ENCODE results near the genes TTBK2, UBR1, MAP1A and MFAP1.

GRCh38 chr15:42046611-42047056 is 25.8 kb upstream of the PLA2G4E start:
- RRBS, result no CpG with 5 or more reads among the region's 2 CpGs

GRCh38 chr15:42471979-42472560 is 18.9 kb downstream of the ZNF106 start:
- RRBS, result no CpG with 5 or more reads among the region's 7 CpGs

- RRBS, result 3% methylated on average over 5 of the region's 41 CpGs
Measured at GRCh38 chr15:42581209-42581966, 6.0 kb downstream of the STARD9 start.

- RRBS, result 1% methylated on average over 25 of the region's 76 CpGs
Measured at GRCh38 chr15:42920119-42920939, at the start of gene TTBK2. Gene TTBK2, minus strand, starts transcription at chr15:42920778.

GRCh38 chr15:43105784-43106558 is at the start of gene UBR1:
Gene UBR1, minus strand, starts transcription at chr15:43106038.
- RRBS, result 1% methylated on average over 9 of the region's 36 CpGs

DNA sequence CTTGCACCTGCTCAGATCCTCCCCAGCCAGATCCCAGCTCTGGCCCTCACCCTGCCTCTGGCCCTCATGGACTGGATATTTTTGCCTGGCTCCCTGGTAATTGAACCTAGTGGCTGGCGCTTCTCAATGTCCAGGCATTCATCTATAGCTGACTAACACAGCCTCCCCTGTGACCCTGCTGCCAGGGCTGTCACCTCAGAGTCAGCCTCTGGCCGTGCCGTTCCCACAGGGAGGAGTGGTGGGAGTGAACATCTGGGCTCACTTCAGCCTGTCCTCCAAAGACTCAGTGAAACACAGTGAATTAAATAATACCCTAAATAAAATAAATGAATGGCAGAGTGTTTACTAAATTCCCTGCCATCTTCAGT is 17.3 kb upstream of the EPB42 start:
- RRBS, result no CpG with 5 or more reads among the region's 3 CpGs

- RRBS, result no CpG with 5 or more reads among the region's 12 CpGs
Measured at GRCh38 chr15:43270493-43271416, 4.0 kb upstream of the TGM5 start.

- RRBS, result no CpG with 5 or more reads among the region's 4 CpGs
Measured at GRCh38 chr15:43358387-43359413, 12.1 kb downstream of the ZSCAN29 start.

DNA sequence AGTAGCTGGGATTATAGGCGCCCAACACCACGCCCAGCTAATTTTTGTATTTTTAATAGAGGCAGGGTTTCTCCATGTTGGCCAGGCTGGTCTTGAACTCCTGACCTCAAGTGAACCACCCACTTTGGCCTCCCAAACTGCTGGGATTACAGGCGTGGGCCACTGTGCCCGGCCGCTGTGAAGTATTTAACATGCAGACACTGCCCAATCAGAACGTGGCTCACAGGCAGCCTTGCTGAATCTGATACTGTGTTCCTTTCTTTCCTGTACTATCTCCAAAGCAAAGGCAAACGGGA is 7.9 kb upstream of the MAP1A start:
- RRBS, result no CpG with 5 or more reads among the region's 7 CpGs

DNA sequence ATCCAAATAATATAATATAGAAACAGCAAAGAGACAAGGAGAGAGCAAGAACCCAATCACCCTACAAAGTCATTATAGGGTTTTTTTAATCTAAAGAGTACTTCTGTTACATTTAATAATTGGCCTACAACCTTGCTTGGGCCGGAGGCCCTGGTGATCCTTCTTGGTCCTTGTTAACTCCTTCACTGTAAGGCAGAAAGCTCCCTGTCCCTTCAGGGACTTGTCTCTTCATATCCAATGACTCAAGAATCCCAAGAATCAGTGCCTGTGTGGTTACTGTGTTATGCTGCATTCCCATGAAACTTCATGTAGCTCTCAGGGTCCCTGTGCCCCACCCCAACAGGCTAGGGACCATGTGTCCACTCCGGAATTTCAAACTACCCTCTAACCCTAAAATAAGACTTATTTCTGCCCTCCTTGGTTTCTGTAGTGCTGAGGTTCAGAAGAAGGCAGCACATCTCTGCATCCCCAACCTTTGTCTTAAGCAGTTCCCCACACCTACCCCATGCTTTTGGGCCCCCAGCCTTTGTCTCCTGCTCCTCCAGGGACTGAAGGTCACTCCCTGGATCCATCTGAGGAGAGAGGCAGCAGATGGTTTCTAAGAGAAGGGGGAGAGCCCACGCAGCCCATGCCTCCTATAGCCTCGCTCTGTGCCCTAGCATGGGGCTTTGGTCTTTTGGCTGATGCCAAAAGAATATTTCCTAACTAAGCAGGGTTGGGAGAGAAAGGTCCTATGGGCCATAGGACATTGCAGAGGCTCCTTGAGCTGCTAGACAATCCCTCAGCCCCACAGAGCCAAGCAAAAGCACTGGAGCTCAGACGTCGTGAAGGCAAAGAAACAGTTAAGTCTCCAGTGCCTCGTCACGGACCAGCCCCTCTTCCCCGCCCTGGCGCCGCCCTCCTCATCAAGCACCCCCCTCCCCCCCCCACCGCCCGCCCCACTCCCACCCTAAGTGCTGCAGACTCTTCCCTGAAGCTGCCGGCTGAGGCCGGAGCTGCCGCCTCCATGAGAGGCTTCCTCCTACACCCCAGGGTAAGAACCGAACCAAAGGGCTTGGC is at the start of gene MAP1A:
TSS of gene MAP1A (plus strand) at position 941 of the 1,059 bp plus-strand sequence.
- RRBS, result no CpG with 5 or more reads among the region's 17 CpGs

GRCh38 chr15:43796607-43797403 is 3.2 kb downstream of the SERINC4 start:
- RRBS, result no CpG with 5 or more reads among the region's 5 CpGs

DNA sequence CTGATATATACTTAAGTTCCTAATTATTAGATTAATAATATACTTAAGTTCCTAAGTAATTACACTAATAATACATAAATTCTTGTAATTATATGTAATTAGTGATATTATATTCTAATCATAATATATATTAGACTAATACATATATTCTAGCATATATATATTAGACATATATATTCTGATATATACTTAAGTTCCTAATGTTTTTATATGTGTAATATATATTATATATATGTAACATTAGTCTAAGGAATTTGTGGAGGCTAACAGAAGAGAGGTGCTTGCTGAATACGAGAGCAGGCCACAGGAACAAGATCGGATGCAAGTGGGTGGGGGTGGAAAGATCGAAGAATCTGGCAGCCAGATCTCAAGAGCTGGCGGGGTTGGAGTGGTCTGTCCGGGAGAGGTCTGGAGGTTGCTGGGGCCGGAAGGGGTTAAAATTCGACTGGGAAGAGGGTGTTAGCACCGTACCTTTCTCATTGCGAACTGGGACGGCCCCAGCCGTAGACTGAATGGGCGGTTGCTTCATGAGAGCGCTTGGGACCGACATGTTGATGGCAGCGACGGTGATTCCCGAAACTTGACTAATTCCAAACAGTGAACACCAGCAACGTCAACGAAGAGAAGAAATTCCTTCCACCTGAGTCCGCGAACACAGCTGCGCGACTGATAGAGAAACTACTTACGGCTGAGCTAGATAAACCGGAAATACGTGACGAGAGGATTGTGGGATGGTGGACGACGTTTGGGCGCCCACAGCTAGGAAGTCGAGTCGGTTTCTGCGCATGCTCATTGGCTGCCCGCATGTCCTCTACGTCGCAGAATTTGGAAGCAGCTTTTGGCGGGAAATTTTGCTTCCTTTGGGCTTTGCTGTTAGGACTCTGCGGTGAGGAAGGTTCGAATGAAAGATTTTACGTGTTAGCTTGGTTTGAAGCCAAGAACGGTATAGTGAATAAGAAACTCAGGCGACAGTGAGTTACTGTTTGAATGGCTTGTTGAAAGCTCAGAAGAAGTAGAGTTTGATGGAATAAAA is at the start of gene MFAP1:
TSS of gene MFAP1 (minus strand) at position 671 of the 1,033 bp plus-strand sequence.
- RRBS, result no CpG with 5 or more reads among the region's 42 CpGs

- RRBS, result no CpG with 5 or more reads among the region's 7 CpGs
Measured at GRCh38 chr15:43998542-43999185, 171.9 kb downstream of the WDR76 start.

DNA sequence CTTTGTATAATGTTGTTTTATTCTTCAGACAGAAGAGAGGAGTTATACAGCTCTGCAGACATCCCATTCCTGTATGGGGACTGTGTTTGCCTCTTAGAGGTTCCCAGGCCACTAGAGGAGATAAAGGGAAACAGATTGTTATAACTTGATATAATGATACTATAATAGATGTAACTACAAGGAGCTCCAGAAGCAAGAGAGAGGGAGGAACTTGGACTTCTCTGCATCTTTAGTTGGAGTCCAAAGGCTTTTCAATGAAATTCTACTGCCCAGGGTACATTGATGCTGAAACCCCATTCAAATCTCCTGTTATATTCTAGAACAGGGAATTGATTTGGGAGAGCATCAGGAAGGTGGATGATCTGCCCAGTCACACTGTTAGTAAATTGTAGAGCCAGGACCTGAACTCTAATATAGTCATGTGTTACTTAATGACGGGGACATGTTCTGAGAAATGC is 5.4 kb downstream of the B2M start:
- RRBS, result no CpG with 5 or more reads among the region's 1 CpG

DNA sequence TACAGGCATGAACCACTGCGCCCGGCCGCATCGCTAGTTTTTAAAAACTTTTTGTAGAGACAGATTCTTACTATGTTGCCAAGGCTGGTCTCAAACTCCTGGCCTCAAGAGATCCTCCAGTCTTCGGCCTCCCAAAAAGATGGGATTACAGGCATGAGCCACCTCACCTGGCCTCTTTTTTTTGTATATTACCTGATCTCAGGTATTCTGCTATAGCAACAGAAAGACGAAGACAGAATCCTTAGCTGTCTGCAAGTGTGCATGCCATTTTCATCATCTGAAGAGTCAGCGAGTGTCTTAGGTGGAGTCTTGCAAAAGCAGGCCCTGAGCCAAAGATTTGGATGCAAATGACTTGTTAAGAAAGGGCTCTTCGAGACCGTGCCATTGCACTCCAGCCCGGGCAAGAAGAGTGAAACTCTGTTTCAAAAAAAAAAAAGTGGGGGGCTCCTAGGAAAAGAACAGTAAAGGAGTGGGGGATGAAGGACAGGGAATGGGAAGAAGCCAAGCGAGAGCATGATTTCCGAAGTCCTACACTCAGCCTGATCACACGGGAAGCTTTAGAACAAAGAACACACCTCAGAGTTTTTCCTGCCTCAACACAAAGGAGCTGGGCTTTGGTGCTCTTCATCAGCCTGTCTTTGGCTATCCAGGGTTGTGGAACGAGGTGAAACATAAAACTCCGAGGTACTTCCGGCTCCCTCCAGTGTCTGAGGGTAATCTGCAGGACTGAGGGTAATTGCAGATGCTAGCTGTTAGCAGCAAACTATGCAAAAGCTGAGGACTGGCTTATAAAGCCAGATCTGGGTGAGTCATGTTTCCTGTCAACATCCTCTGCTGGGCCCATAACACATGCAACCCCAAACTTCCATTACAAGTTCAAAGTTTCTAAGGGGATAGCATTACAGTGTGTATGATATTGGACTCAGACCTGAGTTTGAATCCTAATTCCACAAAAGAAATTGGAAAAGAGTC is 10.0 kb upstream of the TRIM69 start:
- RRBS, result no CpG with 5 or more reads among the region's 16 CpGs

DNA sequence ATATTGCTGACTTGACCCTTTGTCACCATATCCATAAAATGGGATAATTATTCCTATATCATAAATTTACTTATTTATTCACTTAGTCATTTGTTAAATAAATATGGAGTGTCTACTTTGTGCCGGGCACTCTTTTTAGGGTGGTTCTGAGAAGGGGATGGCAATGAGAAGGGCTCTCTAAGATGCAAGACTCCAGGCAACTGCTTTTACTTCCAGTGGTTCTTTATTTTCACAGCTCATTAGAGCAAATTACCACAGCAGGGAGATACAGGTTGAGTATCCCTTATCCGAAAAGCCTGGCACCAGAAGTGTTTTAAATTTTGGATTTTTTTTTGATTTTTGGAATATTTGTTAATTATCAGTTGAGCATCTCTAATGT is 9.4 kb upstream of the TRIM69 start:
- RRBS, result no CpG with 5 or more reads among the region's 2 CpGs

DNA sequence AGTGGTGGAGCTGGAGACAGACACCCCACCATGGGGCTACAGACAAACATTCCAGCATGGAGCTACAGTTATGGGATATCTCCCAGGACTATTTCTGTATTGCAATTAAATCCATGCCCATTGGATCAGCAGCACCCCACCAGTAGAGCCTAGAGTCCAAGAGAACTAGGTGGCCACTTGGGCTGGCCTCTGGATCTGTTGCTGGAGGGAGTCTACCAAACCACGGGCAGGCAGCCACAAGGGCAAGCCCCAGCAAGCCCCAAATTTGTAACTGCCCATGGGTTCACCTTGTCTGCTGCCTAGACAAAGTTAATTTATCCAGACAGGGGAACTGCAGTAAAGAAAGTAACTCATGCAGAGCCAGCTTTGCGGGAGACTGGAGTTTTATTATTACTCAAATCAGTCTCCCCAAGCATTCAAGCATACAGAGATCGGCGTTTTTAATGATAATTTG is 74.0 kb upstream of the TERB2 start:
- RRBS, result no CpG with 5 or more reads among the region's 4 CpGs

DNA sequence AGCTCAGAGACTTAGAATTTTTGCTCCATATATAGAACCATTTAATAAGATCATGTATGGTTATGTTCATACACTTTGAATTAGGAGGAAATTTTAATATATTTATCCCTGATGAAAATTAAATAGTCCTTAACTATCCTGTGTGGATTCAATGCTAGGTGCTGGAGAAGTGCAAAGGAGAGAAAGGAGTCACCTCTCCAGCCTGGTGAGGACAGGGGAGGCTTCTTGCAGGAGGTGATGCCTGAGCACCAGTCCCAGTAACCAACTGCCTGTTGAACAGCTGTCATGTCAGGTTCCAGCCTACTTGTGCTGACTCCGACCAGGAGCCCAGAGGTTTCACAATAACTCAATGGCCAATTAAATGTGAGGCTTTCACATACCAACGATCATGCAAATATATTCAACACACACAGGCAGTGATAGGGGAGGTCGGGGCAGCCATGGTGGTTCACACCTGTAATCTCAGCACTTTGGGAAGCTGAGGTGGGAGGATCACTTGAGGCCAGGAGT is 7.7 kb downstream of the SORD start:
- RRBS, result no CpG with 5 or more reads among the region's 3 CpGs

Data from mononuclear cell (primary cell).